ENCODE measurements around a stretch of chr20.

DNA sequence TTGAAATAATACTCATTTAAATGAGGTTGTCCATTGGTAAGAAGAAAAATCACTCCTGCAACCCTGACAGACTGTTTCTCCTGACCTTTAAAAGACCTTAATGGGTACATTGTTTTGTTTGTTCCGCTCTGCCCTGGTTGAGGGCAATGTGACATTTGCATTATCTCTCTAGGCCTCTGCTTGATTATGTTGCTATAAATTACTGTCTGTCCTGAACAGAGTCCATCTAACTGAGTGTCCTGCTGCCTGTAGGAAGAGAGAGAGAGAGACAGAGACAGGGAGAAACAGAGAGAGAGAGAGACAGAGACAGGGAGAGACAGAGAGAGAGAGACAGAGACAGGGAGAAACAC lies 78.0 kb upstream of the CHGB start:
- PRO-cap, 2 experiments, result no peak in any of the 2 experiments

GRCh38 chr20:6014195-6014792 lies 8.4 kb downstream of the CRLS1 start:
- PRO-cap, 2 experiments, result no peak in any of the 2 experiments

DNA sequence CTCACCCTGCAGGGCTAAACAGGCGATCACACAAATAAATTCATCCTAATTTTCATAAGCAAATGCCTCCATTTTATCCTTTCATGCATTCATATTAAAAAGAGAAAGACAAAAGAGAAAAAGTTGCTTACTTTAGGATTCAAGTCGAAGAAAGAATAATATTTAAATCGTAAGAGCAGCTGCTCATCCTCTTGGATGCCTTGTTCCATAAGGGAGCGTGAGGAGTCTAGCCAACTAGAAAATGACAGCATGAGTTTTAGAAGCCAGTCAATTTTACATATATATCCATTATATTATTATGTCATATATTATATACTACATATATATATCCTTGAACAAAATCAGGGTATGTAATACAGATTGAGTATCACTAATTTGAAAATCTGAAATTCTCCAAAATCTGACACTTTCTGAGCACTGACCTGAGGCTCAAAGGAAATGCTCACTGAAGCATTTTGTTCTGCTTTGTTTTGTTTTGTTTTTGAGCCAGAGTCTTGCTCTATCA lies 15.4 kb downstream of the FERMT1 start:
- PRO-cap, 2 experiments, result no peak in any of the 2 experiments

DNA sequence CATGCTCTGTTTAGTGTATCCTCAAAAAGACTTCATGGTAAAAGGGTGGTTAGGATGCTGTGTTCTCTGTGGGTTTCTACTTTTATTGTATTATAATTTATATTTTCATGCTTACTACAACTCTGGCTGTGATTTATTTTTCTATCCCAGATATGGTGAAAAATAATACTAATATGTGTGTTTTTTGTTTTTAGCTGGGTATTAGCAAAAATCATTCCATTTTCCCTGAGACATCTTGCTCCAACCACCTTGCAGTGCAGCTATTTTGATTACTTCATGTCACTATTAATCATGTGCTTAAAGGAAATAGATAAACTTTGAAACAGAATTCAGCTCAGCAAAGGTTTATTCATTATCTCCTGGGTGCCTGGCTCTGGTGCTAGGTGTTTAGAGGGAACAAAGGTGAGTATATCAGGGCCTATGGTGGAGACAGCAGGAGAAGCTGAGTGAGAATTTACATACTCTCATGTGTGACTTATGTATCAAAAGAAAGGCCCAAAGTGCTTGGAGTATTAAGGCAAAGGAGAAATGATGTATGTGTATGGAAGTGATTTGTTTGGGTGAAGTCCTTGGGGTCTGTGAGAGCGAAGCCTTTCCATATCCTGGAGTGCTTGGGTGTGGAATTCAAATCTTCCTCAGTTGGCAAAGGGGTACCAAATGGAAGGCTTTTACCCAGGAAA lies 63.9 kb upstream of the BMP2 start:
- PRO-cap, 2 experiments, result no peak in any of the 2 experiments

DNA sequence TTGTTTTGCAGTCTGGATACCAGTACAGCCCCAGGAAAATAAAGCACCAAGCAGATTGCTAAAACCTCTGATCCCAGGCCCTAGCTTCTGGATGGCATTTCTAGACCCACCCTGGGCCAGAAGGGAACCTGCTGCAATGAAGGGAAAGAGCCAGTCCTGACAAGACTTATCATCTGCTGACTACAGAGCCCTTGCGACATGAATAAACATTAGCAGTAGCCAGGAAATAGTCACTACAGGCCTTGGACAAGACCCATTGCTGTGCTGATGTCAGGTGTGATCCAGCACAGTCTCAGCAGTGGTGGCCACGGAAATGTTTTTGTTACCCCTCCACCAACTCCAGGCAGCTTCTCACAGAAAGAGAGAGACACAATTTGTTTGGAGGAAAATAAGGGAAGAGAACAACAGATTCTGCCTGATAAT lies 399.3 kb downstream of the HAO1 start:
- PRO-cap, 2 experiments, result no peak in any of the 2 experiments

GRCh38 chr20:7938093-7938710 lies 2.1 kb downstream of the HAO1 start:
- PRO-cap, 2 experiments, result no peak in any of the 2 experiments

- PRO-cap, 2 experiments, result no peak in any of the 2 experiments
Observed at GRCh38 chr20:7981853-7982341, 37.7 kb downstream of the TMX4 start.

DNA sequence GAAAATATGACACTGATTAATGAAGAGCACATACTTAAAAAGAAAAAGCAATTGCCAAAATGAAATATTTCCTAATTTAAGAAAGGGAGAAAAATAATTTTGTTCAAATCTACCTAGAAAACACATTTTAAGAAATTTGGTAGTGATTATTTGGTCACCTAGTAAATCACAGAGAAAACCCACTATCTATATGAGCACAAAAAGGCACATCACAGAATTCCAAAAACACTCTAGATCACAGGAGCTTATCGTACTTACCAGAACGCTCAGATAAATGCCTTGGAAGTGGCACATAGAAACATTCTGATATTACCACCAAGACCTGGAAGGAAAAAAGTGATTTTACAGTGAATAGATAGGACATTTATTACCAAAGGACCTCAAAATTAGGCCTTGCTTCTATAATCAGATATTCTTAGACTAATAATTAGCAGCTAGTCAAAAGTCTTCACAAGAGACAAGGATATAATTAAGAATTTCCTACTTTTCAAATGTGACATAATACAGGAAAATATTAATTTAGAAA lies 36.0 kb downstream of the TMX4 start:
- PRO-cap, 2 experiments, result no peak in any of the 2 experiments

DNA sequence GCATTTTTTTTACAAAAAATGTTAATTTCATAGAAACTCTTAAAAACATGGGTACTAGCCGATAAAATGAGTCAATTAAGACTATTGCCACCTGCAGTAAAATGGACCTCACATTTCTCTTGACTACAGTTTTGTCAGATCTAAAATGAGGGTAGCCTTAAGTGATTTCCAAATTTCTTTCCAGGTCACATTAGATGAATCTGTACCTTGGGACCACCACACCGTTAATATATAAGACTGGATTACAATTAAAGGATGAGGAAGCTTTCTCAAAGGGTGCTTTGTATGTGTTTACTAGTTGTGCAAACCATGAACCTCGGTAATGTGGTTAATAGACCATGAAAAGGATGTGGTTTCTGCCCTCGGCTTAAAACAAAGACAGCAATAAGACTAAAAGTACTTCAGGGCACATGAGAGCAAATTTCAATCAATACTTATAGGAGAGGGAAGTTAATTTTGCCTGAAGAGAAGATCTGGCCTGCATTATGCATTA lies 692 bp upstream of the TMX4 start:
- PRO-cap, 2 experiments, result no peak in any of the 2 experiments

- PRO-cap, 2 experiments, result no peak in any of the 2 experiments
Observed at GRCh38 chr20:8114059-8115065, 17.7 kb upstream of the PLCB1 start.

DNA sequence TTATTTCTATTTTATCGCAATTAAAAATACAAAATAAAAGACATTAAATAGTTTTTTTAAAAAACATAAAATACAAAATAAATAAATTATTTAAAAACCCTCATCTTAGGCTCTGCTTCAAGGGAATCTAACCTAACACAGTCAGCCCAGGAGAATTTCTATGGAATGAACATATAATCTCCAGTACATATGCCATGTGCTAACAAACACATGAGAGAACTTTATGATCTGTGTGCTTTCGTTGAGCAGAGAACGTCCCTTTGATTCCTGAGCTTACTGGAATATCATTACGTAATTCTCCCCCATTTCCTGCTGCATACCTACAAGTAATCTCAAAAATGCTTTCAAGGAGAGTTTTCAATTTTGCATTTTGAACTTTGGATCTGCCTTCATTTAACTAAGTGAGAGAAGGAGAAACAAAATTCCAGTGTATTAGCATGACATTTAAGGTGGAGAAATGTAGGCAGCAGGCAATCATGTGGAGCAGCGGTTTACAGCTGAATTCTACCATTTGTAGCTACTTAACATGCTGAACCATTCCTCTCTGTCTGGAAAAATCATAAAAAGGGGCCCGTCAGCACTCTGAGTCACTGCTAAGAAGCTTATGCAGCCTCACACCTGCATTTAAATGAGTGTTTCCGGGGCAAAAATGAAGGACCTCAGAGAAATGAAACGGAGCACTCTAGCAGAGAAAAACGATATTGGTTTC lies 451.4 kb downstream of the PLCB1 start:
- PRO-cap, 2 experiments, result no peak in any of the 2 experiments

GRCh38 chr20:9292917-9293538 lies 221.4 kb upstream of the LAMP5 start:
- PRO-cap, 2 experiments, result no peak in any of the 2 experiments

- PRO-cap, 2 experiments, result no peak in any of the 2 experiments
Observed at GRCh38 chr20:9462450-9462894, 51.9 kb upstream of the LAMP5 start.

DNA sequence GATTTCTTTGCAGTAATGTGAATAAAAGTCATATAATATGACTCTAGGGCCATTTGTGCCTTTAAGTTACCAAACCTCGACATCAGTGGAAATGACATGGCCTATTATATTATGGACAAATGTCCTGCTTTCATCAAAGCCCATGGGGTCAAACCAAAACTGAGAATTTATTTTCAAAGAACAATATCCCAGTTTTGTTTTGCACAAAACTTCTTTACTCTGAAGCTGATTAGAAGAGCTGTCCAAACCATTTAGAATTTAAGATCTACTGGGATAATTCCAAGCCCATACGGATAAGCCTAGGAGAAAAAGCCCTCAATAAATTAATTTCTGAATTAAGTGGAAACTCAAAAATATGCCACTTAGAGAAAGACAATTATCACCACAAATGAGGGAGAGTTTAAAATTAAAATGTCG lies 81.0 kb upstream of the ANKEF1 start:
- PRO-cap, 2 experiments, result no peak in any of the 2 experiments

GRCh38 chr20:10271177-10271650 lies 52.6 kb downstream of the SNAP25 start:
- PRO-cap, 2 experiments, result no peak in any of the 2 experiments

DNA sequence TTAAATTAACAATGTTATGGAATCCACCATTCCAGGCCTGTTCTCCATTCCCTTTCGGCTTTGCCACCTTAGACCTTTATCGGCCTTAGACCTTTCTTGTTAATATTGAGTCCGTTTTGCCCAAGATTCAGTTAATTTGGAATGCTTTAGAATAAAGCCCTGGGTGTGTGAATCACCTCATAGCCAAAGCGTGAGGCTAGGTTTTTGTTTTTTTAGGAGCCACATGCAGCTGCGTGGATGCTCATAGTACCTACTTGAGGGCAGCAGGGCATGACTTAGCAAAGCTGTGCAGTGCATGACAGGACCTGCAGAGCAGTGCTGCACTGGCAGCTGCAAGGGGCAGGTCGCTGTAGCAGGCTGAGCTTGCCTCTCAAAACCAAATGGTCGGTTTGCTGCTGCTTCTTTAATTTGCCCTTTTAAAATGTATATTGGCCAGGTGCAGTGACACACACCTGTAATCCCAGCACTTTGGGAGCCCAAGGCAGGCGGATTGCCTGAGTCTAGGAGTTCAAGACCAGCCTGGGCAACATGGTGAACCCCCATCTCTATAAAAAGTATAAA lies 116.1 kb downstream of the JAG1 start:
- PRO-cap, 2 experiments, result no peak in any of the 2 experiments

GRCh38 chr20:10558413-10559296 lies 115.1 kb downstream of the JAG1 start:
- PRO-cap, 2 experiments, result no peak in any of the 2 experiments

DNA sequence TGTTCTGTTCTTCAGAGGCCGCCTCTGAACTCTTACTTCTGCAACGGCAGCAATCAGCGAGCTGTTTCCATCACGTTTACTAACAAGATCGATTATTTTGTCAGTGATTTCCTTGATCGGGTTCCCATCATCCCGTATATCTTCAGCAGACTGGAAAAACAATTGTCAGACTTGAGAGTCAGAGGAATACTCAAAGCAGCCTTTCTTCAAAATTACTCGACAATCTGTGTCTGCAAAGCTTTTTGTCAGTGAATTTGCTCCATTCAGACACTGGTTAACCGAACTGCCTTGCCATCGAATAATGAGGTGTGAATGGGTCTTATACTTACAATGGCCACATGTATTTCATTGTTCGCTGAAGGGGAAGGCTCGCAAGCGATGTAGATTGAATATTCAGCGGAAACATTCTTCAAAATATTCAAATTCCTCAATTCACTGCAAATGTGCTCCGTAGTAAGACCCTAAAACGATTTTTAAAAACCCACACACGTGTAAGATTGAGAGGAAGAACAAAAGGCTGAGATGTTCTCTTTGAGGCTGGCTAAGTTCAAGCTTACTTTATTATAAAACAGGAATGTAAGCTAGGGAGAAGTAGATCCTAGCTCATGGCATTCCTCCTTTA lies 32.9 kb downstream of the JAG1 start:
- PRO-cap, 2 experiments, result no peak in any of the 2 experiments

GRCh38 chr20:10660055-10661026 lies 13.5 kb downstream of the JAG1 start:
- PRO-cap, 2 experiments, result no peak in any of the 2 experiments

DNA sequence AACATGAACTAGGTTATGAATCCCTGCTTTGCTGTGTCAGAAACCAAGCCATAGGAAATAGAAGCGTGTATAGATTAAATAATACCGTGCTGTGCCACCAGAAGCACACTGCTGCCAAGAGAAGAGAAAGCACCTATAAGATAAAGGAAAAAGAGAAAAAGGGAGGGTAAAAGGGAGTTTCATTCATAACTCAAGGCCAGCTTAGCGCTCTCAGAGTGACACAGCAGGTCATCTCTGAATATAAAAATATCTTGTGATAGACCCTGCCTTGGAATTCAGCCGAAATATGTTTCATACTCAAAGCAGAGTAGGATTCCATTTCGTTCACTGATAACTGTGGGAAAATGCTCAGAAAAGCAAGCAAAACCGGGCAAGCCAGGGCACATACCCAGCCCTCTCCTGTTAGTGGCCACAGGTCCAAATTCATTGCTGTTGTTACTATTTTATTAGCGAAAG lies 8.7 kb downstream of the JAG1 start:
- PRO-cap, 2 experiments, result no peak in any of the 2 experiments

Measured in Colon Carcinoma Metastatic in the Brain (tissue), 2 donors.